Endometrial microvascular endothelial cells (primary cell): ENCODE results near the genes MTMR2, CNTN5 and PGR.

DNA sequence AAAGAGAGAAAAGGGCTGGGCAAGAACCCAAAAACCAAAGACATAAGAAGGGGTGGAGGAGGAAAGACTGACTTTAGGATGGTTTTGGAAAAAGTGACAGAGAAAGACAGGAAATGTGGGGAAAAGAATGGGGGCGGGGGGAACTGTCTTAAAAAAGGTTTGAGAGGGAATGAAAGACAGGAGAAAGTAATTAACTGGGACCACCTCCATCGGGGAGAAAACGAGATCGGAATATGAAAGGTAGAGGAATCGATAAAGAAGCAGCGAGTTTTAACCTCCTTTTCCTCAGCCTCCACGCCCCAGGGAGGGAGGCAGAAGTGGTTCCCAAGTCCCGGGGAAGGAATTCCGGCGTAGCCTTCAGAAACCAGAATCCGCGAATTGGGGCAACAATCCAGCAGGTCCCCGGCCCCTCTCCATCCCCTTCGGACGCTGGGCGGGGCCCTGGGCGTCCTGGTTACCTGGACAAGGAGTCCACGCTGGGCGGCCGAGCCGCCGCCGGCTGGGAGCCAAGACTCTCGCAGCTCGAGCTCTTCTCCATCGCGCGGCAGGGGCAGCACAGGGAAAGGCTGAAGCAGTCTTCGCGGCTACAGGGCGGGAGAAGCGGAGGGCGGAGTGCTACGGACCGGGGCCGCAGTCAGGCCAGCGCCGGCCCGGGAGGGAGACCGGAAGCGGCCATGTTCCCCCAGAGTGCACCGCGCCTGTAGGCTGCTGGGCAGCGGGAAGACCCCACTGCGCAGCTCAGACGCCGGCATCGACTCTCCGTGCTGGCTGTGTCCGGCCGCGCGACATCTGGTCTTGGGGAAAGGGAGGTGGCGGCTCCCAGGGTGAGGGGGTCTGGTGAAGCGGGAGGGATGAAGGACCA, at the start of gene MTMR2:
Gene MTMR2 (minus strand): TSS at position 691 of the 862 bp plus-strand sequence.
- RAMPAGE, long total RNA = start-site peak on the minus strand centred at position 443 of the sequence, 62 bp wide, 42 and 35 reads in 2 replicates; start-site peak on the minus strand centred at position 632 of the sequence, 151 bp wide, 78 and 385 reads in 2 replicates

- RAMPAGE, long total RNA = no peak
These were observed 1.1 kb upstream of the MTMR2 start for GRCh38 chr11:95924803-95925675.

GRCh38 chr11:96000794-96001442, 77.0 kb upstream of the MTMR2 start:
- RAMPAGE, long total RNA = no peak

GRCh38 chr11:96016068-96016305, 92.1 kb upstream of the MTMR2 start:
- RAMPAGE, long total RNA = no peak

GRCh38 chr11:96169193-96169669, 173.8 kb downstream of the MAML2 start:
- RAMPAGE, long total RNA = no peak

DNA sequence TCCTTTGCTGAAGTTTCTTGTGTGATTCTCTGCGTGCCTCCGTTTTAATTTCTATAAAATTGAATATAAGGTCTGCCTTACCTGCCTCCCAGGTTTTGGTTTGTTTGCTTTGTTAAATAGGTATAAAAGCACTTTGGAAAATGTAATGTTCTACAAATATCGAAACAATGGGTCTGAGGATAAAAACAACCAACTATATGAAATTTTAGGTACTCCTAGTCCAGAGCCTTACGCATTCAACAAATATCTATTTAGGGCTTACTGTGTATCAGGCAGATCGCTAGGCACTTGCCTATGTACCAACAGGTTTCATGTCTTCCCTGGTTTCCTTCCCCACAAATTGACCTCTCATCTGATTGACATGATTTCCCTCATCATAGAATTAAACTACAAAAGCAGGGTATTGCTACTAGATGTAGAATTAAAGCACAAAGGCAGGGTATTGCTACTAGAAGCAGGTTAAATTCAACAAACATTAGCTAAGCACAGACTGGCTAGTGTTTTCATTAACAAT, 160.8 kb downstream of the MAML2 start:
- RAMPAGE, long total RNA = no peak

DNA sequence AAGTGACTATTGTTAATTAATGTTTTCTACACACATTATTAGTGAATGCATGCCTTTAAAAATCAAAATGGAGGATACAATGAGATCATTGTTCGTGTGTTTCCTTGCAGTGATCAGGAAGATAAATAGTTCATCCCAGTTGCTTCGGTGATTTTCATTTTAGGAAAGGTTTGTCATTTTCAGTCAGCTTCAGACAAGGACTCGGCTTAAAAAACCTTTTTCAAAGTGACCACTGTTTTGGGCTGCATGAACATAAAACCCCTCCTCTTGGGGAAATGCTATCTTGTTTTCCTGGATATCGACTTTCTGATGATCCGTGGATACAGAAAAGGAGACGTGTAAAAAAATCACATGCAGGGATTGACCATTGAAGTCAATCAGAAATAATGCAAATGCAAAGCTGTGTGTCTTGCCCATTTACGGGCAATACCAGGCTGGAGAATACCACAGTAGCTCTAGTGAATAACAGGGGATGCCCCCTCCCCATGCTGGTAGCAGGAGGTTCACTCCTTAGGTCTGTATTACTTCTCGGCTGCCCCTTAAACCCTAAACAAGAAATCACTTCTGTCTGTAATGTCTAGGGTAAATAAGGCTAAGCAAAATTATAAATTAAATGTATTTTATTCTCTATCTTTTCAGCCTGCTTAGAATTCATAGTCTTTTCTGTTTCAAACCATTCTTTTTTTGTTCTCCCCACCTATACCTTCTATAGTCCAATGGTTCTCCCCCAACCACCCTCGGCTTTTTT, 146.7 kb downstream of the MAML2 start:
- RAMPAGE, long total RNA = no peak

- RAMPAGE, long total RNA = no peak
These were observed 130.5 kb downstream of the MAML2 start for GRCh38 chr11:96212261-96213031.

DNA sequence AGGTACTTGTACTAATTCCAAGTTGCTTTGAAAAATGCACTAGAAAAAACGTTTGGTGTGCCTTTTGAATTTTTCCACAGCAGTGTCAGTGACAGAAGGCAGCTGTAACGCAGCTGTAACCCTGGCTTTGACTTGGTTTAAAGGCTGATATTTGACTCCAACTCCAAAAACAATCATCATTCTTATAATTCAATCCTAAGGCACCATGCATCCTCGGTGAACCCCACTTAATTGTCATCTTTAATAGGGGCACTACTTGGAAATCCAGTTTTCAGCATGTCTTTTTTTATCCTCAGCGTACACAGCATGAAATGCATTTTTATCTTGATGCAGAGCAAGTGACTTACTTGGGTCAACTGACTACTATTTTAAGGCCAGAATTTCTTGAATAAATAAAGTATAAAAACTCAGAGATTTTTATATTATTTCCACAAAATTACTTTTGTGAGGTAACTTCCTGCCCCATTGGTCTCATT, 124.8 kb downstream of the MAML2 start:
- RAMPAGE, long total RNA = no peak

GRCh38 chr11:96246536-96246864, 96.5 kb downstream of the MAML2 start:
- RAMPAGE, long total RNA = no peak

DNA sequence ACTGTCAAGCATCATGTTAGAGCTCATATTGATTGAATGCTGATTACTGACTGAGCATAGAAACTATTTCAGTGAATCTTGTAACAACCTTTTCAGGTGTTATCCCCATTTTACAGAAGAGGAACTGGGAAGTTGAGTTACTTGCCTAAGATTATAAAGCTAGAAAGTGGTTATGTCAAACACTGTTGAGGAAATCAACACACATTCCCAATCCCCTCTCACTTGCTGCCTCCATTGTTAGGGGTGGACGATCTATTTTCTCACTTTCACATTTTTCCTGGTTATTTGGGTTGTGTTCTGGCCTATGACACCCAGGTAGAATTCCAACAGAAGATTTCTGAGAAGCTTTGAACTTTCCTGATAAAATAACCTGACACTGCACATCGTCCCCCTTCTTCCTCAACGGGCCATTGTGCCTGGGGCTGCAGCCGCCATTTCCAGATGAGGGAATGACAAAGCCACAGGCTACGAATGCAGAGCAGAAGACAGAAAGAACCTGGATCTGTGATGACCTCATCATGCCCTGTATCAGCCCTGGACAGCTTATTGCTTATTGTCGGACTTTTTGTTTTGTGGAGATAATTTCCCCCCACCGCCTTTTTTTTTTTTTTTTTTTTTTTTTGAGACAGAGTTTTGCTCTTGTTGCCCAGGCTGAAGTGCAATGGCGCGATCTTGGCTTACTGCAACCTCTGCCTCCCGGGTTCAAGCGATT, 87.6 kb downstream of the MAML2 start:
- RAMPAGE, long total RNA = no peak

DNA sequence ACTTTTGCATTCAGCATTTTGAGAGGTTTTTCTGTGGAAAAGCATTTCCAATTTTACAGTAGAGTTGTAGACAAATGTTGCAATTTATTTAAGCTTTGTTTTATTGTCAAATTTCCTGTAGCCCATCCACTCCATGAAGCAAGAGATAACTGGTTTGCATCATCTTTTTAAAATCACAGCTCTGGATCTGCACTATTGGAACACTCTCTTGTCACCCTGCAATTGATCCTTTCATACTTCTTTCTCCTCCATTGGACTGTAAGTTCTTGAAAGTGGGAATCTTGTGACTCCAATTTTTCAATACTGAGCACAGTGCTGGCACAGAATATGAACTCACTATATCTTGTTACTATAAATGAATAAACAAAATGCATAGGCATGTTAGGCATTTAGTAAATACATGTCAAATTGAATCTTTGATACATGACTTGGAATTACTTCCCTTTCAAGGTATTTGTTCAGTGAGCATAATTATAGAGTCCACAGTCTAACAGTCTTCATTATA, 85.9 kb downstream of the MAML2 start:
- RAMPAGE, long total RNA = no peak

DNA sequence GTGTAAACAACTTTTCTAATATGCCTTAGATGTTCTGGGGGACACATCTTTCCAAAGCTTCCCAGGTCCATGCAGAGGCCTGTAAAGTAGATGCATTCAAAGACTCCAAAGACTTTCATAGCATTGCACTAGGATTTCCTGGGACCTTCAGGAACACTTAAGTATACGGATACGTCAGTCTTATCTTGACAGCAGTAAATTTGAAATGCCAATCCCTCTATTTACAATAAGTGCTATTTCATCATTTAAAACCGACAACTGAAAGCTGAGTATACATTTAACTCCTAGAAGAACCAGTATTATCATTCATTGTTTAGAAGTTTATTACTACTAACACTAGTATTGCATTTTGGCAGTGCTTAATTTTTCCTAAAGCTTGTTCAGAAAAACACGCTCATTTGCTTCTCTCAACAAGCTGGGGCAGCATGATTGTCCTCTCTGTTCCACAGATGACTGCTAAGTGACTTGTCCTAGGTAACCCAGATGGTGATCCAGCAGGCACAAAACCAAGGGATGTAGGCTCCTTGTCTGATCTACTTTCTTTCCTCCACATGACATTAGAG, 5.5 kb downstream of the MAML2 start:
- RAMPAGE, long total RNA = no peak

- RAMPAGE, long total RNA = no peak
These were observed 655 bp downstream of the JRKL start for GRCh38 chr11:96390137-96391199.

GRCh38 chr11:96506559-96507533, 117.0 kb downstream of the JRKL start:
- RAMPAGE, long total RNA = no peak

DNA sequence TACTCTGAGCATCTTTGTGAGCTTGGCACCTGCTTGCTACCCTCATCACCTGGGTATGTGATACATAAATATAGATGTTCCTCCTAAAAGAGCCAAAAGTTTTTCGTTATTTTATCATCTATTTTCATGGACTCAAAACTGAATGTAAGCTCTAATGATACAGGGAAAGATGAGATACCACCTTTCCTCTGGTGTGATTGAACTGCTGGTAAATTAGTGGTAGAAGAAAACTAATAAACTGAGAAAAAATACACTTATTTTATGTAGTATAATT, 517.0 kb downstream of the JRKL start:
- RAMPAGE, long total RNA = no peak

GRCh38 chr11:98494965-98495354, 525.8 kb upstream of the CNTN5 start:
- RAMPAGE, long total RNA = no peak

DNA sequence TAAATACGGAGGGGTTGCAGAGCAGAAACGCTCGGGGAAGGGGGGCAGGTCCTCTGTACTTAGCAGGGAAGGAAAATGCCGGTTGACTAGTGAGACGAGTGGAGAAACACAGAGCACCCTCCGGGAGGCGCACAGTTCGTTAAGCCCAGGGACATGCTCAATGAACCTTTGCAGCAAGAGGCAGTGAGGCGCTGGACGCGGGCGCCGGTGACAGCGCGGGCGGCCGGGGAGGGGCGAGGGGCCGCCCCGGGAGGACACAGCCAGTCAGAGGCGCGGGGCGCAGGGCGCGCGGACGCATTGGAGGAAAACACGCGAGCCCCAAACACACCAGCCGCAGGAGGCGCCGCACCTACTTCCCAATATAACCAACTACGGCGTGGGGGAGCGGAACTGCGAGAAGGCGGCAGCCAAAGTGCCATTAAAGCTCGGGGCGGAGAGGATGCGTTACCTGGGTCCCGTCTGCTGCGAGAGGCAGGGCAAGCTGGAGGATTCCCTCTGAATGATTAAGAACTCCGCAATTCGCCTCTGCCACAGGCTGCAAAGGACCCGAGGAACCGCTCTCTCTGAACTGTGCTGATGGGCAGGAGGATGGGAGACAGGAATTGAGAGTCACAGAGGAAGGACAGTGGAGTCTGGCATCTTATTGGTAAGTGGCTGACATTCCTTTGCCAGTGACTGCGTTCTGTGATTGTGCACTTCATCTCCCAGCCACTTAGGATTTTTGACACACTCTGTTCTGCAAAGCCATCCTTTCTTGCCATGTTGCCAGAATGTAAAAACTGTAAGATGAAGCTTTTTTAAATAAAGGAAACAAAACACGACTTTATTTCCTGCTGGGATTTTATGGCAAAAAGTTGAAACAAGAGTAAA, at the start of gene CNTN5:
Gene CNTN5 (plus strand): TSS at position 325 of the 870 bp plus-strand sequence.
- RAMPAGE, long total RNA = no peak

GRCh38 chr11:101128777-101130181, at the start of gene PGR:
Gene PGR (minus strand): TSS chr11:101129813.
- RAMPAGE, long total RNA = no peak

DNA sequence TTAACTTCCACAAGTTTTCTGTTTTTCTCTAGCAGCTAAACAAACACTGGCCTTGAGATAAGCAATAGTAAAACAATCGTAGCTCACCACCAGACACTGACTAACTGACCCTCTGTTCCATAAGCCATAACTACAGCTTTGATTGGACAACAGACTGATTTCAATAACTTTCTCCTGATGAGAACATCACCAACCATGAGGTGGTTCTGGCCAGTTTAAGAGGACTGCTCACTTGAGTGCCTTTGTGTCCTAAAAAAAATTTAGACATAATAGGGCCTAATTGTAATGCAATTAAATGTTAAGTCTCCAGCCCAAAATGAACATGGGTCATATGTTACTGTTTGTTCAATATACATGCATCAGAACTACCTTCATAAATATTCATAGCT, 1.8 kb upstream of the CEP126 start:
- RAMPAGE, long total RNA = no peak